HT-29 (cell line): Measurements from ENCODE around the genes B4GALNT3 and ADIPOR2.

- RAMPAGE, long total RNA, result no peak
These were observed 45.2 kb downstream of the IQSEC3 start for GRCh38 chr12:111672-112260.

DNA sequence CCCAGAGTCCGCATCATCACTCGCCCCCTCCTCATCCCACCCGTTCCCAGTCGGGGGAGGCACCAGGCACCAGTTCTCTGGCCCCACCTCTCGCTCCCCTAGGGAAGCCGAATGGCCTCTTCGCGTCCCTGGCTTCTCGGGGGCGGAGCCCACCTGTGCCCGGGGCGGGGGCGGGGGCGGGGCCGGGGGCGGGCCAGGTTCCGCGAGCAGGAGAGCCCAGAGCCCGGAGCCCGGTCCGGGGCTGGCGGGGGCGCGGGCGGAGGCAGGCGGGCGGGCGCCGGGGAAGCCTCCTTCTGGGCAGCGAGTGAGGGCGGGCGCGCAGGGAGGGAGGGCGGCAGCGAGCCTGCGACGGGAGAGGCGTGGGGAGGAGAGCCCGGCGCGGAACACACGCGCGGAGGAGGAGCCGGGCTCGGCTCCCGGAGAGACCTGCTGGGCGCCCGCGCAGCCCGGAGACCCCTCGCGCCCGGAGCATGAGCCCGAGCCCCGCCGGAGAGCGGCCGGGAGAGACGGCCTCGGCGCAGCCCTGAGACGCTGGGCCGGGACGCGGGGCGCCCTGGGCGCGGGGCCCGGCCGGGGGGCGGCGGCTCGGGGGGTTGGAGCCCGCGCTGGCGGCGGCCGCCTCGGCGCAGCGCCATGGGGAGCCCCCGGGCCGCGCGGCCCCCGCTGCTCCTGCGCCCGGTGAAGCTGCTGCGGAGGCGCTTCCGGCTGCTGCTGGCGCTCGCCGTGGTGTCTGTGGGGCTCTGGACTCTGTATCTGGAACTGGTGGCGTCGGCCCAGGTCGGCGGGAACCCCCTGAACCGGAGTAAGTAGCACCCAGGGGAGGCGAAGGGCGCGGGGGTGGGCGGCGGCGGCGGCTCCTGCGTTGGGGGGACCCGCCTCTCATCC, at the start of gene B4GALNT3:
TSS of gene B4GALNT3 (plus strand) at position 196 of the 885 bp plus-strand sequence.
- RAMPAGE, long total RNA, result no peak

GRCh38 chr12:461381-462164, 1.8 kb downstream of the B4GALNT3 start:
- RAMPAGE, long total RNA, result no peak

DNA sequence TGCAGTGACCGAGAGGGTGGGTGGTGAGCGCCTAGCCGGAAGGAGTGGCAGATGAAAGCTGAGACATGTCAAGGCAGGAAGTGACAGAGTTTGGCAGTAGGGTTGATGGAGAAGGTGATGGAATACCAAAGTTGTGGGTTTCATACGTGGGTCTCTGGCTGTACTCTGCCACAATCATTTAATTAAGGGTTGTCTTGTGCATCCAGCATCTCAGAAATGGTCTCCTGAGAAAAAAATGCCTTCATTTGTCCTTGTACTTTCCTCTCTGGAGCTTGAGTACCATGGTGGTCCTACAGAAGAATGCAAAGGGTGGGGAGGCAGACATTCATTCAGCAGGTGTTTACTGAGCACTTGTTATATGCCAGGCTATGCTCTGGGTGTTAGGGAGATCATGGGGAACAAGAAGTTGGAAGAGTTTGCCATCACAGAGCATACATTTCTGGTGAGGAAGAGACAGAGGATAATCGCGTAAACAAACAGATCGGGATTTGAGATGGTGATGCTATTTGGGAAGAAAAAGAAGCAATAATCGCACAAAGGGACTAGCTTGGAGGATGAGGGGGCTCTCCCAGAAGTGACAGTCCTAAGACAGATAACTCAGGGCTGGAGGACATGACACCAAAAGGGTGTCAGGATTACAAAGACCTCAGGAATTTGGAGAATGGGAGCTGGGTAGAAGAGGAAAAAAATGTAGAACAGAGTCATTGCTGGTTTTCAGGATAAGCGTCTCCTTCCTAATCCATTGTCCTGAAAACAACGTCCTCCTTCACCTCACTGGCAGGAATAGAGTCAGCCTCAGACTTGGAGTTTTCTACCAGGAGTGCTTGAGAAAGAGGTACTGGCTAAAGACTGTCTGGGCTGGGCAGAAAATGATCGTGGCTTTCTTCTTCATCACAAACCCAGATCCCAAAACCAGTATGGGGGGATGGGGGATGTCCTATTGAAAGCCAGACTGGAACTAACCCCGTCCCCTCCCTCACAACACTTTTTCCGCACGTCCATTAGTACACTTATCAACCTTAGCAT, 13.9 kb downstream of the B4GALNT3 start:
- RAMPAGE, long total RNA, result no peak

- RAMPAGE, long total RNA, result no peak
These were observed 43.9 kb downstream of the NINJ2 start for GRCh38 chr12:619269-619850.

DNA sequence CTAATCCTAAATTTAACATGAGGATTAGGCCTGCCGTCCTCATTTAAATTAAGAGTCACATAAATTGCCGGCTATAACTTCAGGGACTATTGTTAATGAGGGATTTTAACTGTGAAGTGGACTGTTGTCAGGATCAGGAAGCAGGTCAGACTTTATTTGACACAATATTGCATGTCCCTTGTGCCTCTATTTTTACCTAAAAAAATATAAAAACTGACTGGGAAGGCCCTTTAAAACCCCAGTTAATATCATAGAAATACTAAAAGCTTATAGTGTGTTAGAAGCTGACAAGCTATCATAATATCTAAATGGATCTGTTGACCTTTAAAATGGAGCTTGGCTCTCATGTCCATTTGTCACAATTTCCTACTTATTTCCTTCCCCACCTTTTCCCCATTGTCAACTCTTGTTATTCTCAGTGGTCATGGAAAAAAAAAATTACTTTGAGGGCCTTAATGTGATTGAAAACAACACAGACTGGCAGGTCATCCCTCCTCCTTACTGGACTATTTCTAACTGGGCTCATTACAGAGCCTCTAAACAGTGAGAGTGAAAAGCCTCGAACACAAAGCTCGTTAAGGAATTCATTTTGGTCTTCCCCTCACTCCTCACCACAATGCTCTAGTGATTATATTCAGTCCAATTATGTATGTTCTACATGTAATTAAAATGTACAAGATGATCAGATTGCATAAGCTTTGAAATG, 13.7 kb upstream of the WNK1 start:
- RAMPAGE, long total RNA, result no peak

DNA sequence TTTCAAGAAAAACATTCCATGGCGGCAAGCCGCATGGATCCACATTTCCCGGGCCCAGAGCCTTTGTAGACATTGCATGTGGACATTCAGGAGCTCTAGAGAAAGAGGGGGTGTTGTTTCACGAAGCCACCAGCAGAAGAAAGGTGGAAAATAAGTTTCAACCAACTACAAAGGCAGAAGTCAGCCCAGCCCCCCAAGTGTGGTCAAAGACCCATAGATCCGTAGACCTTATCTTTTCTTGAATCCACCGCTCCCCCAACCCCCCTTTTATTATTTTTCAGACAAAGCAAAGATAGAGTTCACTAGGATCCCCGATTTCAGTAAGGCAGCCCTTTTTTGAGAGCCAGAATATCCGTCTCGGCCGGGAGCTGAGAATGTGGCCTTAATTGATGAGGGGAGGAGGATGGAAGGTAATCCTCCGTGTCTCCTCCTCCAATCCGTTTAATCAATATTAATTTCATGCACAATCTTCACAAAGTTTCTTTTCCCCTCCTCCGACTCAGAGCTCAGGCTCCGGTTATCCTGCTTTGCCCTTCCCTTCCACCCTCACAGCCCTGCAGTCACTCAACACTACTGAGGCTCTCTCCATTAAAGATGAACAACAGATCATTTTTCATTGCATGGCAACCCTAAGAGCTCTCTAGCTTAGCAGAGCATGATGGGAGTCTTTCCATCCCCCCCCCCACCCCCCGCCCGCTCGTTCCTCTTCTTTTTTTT, 721 bp upstream of the WNK1 start:
- RAMPAGE, long total RNA, result no peak

- RAMPAGE, long total RNA, result no peak
These were observed 87.4 kb downstream of the RAD52 start for GRCh38 chr12:862008-862563.

- RAMPAGE, long total RNA, result no peak
These were observed 66.7 kb downstream of the RAD52 start for GRCh38 chr12:882758-883237.

- RAMPAGE, long total RNA, result no peak
These were observed 213.5 kb downstream of the ERC1 start for GRCh38 chr12:1204330-1205139.

DNA sequence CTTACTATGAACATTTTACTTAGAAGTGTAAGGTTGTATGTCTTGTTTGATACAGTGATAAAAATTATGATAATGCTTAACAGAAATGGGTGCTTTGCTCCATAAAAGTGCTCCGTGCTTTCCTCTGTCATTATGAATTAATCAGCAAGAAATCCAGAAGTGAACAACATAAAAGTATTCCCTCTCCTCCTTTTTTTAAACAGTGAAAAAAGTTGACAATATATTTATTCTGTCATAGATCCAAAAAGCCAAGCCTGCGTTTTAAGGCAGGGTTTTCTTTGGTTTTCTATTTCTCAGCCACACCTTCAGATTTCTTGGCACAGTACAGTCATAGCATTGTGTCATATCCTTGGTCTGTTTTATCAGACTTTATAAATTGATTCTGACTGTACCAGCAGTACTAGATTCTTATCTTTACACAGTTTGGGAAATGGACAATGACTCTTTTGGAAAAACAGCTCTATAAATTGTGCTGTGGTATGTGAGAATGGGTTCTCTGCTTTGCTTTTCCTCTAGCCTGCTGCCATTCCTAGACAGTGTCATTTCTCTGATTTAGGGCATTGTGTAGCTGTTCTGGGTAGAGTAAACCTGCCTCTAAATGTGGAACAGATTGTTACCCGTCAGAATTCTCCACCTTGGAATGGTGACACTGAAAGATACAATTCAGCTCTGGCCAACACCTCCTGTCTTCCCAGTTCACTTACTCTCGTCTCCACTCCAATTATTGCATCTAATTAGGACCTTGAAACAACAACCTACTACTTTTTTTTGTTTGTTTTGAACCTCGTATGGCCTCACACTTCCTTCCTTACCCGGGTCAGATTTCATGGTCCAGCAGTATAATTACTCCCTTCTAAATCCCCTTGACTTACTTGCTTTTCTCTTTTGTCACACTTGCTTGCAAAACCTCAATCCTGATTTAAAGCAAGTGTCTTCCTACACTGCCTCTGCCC, 226.2 kb downstream of the ERC1 start:
- RAMPAGE, long total RNA, result no peak

- RAMPAGE, long total RNA, result no peak
These were observed 27.7 kb downstream of the FBXL14 start for GRCh38 chr12:1566525-1567140.

DNA sequence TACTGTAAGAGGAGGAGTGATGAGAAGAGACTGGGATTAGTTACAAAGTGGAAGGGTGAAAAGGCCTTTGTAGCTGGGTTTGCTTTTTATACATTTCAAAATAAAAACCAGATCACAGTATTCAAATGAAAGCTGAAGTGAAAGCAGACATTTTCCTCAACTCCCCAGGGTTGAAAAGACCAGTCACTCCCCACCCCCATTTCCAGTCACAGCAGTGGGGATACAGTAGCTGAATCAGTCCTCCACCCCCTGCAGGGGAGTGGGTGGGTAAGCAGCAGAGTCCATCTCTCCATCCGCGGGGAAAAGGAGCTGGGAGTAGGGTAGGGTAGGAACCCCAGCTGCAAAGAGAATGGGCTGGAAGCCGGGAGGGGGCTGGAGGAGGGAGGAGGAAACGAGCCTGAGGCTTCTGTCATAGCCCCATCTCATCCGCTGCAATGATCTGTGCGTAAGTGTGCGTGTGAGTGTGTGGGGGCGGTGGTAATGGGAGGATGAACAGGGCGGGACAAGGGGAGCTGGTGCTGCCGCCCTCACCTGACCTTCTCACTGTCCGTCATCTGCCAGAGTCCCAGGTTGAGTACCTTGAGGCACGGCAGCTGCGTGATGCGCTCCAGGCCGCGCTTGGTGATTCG, 1.9 kb downstream of the FBXL14 start:
- RAMPAGE, long total RNA, result no peak

DNA sequence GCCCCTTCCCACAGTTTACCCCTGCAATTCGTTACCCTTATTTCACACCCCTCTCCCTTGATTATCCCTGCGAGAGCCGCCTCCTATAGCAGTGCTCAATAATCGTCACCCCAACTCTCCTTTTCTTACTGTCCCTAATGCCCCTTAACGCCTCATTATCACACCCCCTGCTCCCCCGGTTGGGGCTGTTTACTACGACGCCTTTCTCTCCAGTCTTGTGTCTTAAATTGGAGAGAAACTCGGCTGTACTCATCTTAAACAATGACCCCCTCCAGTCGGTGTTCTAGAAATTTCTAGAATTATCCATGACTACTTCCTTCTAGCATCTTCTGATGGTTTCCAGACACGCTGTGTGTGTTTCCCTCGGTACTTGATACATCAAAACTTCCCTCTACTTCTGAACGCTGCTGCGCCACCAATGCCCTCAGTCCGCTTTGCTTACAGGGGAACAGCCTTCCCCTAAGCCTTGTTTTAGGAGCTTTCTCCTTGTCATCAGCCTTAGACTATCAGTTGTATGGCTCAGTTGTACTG, 785 bp upstream of the FBXL14 start:
- RAMPAGE, long total RNA, result no peak

- RAMPAGE, long total RNA, result no peak
These were observed 12.7 kb upstream of the WNT5B start for GRCh38 chr12:1616087-1616971.

- RAMPAGE, long total RNA, result no peak
These were observed 2.2 kb downstream of the WNT5B start for GRCh38 chr12:1631143-1631771.

DNA sequence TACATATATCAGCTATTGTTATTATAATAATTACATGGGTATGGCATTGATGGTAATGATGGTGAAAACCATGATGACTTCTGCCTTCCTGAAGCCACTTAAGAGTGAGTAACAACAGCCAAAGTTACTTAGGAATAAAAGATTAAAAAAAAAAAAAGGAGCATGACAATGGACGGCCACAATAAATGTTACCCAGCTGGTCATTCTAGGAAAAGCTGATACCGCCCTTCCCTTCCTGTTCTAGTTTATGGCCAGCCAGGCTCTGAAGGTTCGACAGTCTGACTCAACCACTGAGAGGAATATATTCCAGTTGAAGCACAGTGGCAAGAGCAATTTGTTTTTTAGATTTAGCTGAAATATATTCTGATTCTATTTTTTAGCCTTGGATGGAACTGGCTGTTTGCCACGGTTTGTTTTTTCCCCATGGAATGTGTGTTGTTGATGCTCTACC, 9.8 kb upstream of the ADIPOR2 start:
- RAMPAGE, long total RNA, result no peak

DNA sequence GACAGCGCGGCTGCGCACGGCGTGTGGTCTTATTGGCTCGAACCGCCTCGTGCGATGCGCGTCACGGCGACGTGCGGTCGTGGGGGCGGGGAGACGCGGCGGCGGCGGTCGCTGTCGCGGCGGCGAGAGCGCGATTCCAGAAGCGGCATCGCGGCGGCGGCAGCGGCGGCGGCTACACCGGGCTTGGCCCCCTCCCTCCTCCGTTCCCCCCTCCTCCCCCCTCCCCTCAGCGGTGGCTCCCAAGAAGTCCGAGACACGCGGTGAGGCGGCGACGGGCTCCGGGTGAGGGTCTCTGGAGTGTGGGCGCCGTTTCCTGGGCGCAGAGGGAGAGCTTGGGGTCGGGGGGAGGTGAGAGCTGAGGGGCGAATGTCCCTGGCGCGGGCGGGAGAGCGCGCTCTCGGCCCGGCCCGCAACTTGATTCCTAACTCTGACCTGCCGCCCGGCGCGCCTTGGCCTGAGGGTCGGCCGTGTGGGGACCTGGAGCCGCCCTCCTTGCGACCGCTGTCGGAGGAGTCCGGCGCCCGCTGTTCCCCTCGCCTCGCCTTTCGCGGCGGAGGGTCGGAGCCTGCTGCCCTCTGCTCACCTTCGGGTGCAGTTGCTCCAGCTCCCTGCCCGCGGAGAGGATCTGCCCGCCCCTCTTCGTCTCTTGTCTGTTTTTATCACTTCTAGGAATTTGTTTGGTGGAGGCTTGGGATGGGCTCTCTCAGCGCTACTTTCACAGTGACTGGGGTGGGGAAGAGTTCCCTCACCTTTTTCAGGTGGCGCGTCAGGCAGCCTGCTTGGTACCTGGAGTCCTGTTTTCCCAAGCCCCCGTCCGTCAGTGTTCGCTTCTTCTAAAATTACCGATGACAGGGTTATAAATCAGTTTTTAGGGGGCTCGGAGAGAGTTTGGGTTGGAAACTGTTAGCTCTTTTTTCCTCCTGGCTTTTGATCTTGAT, at the start of gene ADIPOR2:
TSS of gene ADIPOR2 (plus strand) at position 139 of the 938 bp plus-strand sequence.
- RAMPAGE, long total RNA, result no peak

DNA sequence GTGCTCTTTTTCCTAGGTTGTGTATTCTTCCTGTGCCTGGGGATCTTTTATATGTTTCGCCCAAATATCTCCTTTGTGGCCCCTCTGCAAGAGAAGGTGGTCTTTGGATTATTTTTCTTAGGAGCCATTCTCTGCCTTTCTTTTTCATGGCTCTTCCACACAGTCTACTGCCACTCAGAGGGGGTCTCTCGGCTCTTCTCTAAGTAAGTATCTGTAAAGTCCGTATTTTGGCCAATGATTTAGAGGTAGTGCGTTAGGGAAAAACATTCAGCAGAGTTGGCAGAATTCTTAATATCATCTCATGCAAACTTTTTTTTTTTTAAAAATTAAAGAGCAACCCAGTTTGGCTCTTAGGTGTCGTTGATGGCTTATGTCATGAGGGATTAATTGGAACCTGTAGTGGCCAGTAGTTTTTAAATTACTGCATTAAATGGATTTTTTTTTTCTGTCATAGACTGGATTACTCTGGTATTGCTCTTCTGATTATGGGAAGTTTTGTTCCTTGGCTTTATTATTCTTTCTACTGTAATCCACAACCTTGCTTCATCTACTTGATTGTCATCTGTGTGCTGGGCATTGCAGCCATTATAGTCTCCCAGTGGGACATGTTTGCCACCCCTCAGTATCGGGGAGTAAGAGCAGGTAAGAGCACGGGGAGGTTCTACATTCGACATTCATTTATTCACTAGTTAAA, 39.8 kb upstream of the LRTM2 start:
- RAMPAGE, long total RNA, result no peak

DNA sequence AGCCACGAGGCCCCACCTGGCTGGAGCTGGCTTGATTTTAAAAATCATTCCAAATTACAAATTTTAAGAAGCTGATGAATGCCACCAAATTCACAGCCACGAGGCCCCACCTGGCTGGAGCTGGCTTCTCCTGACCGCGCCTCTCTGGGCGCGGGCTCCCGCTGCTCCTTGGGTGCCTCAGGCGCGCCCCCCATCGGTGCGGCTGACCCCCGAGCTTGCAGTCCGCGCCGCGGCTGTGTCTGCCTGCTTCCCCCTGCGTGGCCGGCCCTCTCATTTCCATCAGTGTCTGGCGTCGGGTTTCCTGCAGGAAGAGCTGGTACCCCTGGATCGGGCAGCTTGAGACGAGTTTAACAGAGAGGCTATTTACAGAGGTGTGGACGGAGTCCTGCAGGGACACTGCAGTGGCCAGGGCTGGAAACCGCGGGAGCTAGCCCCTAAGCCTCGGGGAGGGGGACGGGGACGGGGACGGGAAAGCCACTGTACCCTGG, 3.6 kb upstream of the CACNA2D4 start:
- RAMPAGE, long total RNA, result no peak